Parietal lobe (tissue), 2 donors: Measurements from ENCODE around the genes L3MBTL3, SMLR1, TAAR8 and TAAR5.

DNA sequence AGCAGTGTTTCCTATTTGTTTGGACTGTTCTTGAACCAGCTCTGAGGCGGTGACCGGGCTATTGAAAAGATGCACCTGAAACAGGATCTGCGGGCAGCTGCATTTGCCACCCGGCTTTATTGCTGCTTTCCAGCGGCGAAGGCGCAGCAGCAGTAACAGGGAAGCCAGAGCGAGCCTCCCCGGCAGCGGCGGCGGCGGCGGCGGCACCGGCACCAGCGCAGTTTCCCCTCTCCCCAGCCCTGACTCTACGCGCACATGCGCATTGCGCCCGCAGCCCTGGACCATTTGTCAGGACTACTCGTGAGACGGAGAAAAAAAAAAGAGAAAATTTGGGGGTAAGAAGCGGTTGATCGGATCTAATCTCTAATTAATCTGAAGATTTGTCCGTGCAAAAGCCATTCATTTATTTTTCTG lies at the start of gene L3MBTL3:
Gene L3MBTL3 (plus strand): TSS at position 252 of the 414 bp plus-strand sequence.
- RAMPAGE, long total RNA, result no peak

- RAMPAGE, long total RNA, result no peak
Measured at GRCh38 chr6:130019903-130020839, 1.8 kb downstream of the L3MBTL3 start.

DNA sequence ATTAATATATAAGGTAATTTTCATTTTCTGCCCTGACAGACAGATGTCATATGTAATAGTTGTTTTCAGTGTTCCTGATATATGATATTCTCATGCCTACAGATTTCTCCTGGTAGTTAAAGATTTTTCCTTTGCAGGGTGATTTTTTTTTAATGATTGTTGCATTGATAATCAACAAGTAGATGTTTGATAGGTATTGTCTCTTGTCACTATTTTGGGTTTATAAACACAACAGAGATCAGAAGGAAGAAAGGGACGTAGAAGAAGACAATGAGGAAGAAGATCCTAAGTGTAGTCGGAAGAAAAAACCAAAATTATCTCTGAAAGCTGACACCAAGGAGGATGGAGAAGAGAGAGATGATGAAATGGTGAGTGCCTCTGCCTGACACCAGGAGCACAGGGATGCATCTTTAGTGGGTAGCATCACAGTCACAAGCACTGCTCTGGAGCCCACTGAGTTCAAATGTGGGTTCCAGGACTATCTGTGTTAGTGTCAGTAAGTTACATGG lies 34.3 kb downstream of the L3MBTL3 start:
- RAMPAGE, long total RNA, result no peak

DNA sequence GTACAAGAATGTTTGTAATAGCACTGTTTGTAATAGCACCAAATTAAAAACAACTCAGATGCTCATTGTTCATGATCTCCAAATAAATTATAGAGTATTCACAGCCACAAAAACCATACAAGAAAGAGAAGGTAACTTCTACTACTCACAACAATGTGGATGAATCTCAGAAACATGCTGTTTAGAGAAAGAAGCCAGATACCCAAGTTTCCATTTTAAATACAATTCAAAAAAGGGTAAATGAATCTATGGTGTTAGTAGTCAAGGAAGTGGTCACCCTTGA lies 90.8 kb downstream of the SAMD3 start:
- RAMPAGE, long total RNA, result no peak

DNA sequence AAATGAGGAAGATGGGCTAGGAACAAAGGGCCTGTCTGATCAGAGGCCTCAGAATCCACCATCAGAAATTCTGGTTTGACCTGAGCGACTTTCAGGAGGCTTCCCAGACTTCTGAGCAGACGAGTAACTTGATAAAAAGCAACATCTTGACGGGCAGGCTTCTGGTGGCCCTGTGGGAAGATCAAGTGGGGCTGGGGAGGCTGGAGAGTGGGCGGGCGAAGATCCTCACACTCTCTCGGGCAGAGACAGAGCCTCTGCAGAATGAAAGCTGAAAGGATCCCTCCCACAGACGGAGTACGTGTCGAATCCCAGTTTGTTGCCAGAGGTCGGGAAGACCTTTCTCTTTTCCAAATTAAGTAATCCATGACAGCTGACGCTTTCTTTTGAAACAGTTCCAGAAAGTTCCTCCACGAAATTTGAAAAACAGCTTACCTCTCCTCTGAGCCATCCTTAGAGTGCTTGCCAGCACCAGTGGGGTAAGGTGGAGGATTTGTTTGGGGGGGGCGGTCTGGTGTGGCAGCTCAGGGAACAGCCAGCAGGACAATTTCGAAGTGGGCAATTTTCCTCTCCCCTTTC lies 155.7 kb upstream of the SMLR1 start:
- RAMPAGE, long total RNA, result no peak

DNA sequence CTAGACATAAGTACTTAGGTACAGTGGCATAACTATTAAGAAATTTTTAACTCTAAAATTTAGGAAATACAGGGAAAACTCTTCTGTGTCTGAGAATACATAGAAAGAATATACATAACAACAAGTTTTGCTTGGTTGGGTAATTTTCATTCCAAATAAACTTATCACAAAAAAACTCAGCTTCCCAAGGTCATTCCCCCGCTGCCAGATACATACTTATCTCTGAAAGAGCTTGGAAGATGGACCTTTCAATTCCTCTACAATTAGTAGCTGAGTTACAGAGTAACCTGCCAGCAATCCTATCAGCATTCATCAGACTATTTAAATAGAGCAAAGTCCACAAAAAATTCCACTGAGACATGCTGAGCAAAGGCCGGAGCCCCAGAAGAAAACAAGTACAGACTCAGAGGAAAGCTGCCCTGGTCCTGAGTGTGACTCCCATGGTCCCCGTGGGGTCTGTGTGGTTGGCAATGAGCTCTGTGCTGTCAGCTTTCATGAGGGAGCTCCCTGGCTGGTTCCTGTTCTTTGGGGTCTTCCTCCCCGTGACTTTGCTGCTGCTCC lies at the start of gene SMLR1:
Gene SMLR1 (plus strand): TSS at position 352 of the 561 bp plus-strand sequence.
- RAMPAGE, long total RNA, result no peak

GRCh38 chr6:130834614-130835135 lies 7.5 kb downstream of the SMLR1 start:
- RAMPAGE, long total RNA, result no peak

DNA sequence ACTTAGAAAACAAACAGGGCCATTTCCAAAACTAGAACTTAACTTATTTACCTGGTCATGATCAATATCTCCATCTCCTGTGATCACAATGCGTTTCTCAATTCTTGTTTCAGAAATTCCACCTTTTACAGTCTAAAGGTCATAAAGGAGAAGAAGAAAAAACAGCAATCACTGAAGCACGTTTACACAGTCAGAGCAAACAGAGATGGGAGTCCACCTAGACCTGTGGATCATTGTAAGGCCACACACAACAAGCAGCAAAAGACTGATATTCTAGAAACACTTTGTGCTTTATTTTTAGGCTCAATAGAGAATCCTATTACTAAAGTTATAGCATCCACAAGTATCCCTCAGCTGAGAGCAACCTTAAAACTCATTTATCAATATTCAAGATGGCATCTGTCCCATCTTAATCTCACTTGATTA lies 36.4 kb downstream of the SMLR1 start:
- RAMPAGE, long total RNA, result no peak

- RAMPAGE, long total RNA, result no peak
Measured at GRCh38 chr6:131063644-131063938, 546 bp upstream of the EPB41L2 start.

DNA sequence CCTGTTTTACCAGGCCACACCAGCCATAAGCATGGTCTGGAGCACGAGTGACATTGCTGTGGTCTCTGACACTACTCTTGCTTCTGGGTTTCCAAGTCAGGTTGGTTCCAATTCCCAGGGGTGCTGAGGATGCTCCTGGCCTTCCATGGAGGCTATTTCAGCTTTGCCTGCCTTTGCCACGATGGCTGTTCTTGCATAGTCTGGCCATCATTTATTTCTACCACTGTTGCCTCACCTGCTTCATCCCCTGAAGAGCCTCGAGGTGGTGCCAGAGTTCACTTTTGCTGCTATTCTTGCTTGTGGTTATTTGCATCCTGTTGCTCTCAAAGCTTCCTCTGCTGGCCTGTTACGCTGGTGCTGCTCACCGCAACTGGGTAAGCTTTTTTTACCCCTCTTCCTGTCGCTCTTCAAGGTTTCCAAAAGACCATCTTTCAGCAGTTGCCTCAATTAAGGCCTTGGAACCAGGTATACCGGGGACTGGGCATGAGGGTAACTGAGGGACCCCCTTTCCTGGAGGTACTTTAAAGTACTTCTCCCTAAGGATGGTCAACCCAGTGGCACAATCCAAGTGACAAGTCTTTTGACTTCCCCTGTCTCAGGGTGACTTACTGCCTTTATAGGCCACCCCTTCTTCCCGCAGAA lies 64.5 kb downstream of the AKAP7 start:
- RAMPAGE, long total RNA, result no peak

GRCh38 chr6:131548041-131549059 lies 24.7 kb upstream of the ARG1 start:
- RAMPAGE, long total RNA, result no peak

GRCh38 chr6:131581487-131581814 lies 8.4 kb downstream of the ARG1 start:
- RAMPAGE, long total RNA, result no peak

- RAMPAGE, long total RNA, result no peak
Measured at GRCh38 chr6:131608902-131609609, 19.0 kb downstream of the MED23 start.

DNA sequence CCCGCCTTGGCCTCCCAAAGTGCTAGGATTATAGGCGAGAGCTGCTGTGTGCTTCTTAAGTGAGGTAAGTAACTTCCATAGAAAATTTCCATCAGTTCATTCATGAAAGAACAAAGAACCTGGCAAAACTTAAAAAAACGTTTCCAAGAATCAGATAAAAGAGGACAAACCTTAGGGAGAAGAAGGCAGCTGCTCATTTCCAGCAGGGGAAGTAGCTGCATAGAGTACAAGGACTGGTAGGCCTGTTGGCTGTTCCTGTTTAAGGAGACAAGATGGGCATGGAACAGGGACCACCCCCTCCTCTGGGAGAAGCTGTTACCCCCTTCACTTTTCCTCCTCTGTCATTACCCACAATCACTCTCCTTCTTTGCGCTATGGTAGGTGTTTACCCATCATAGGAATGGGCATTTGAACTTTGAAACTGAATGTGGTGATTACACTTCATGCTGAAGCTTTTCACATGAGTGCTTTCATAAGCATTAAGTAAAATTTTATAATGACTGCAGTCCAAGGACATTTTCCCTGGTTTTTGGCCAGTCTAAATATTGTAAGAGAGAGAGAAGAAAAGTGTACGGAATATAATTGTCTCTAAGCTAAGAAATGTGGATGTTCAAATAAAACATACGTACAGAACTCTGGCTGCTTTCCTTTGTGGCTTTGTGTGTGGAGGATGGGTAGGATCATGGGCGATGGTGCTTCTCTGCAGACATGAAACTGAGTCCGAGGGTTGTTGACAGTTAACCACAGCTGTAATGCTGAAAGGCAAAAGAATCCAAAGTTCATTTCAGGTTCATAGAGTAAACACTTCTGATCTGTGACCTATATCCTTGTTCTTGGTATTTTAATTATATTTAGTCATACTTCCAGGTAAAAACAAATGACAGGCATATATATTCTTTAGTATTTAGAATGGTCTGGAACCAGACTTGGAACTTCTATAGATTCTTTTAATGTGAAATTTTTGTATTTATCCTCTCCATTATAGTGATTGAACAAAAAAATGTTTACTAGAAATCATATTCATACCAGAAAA lies 56.3 kb downstream of the CCN2 start:
- RAMPAGE, long total RNA, result no peak

DNA sequence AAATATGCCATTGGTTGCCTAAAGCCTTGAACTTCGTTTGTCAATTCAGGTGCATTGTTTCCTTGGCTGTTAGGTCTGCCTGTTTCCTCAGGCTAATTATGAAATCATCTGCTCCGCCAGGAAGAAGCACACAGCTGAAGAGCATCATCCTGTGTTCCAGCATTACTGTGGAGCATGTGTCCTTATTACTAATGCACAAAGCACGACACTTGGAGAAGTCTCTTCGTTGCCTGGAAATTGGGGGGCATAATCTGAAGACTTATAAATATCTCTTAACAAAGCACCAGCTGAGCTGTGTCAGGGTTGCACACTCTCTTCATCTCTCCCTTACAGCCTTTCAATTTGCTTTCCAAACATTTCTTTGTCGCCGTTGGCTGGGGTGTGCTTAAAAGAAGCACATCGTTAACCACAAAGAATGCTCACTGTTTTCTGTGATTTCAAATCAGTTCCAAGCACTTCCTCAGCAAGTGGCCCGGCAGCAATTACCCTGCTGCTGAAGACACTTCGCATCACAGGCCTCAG lies 9.5 kb downstream of the MOXD1 start:
- RAMPAGE, long total RNA, result no peak

- RAMPAGE, long total RNA, result no peak
Measured at GRCh38 chr6:132552294-132552843, at the start of gene TAAR8. TSS of gene TAAR8 (plus strand) at chr6:132552672.

DNA sequence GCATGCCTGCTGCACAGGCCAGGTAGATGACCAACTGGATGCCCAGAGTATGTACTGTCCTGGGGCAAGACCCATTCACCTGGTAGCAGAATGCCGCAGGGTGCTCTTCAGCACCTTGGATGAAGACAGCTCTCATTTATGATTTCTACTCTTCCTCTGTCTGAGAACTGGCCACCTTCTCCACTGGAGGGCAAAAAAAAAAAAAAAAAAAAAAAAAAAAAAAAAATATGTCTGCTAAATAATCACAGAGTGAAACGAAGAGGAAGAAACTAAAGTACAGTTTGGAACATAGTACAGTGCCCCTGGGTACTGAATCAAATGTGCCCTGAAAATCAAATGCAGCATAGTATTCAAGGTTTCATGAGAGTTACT lies at the start of gene TAAR5:
Gene TAAR5 (minus strand): TSS at position 191 of the 372 bp plus-strand sequence.
- RAMPAGE, long total RNA, result no peak

- RAMPAGE, long total RNA, result no peak
Measured at GRCh38 chr6:132684324-132684609, 25.3 kb upstream of the TAAR1 start.

GRCh38 chr6:132687162-132687680 lies 26.6 kb downstream of the VNN1 start:
- RAMPAGE, long total RNA, result no peak

DNA sequence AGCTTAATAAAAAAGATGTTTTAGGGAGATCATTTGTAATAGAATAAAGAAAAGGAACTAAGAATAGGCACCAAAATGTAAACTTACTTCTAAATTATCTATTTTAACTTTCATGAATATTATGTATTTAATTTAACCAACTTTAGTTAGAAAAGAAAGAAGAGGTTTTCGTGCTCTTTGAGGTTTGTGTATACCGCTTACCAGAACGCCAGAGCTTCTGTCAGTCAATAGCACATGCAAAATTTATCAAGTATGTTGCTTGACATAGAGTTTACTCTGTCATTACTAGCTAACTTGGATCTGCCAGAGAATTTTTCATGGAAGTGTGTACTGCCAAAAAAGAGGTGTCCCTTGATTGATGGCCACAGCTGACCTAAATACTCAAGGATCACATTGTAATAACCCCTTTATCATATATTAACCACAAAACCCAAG lies 194.2 kb upstream of the EYA4 start:
- RAMPAGE, long total RNA, result no peak